Cerebellum (tissue), 5 donors: ENCODE measurements around a stretch of chr16.

GRCh38 chr16:85220095-85220854 lies 108.0 kb upstream of the CIBAR2 start:
- PRO-cap, 3 experiments, result no peak in any of the 3 experiments
- RAMPAGE, long total RNA, result no peak

DNA sequence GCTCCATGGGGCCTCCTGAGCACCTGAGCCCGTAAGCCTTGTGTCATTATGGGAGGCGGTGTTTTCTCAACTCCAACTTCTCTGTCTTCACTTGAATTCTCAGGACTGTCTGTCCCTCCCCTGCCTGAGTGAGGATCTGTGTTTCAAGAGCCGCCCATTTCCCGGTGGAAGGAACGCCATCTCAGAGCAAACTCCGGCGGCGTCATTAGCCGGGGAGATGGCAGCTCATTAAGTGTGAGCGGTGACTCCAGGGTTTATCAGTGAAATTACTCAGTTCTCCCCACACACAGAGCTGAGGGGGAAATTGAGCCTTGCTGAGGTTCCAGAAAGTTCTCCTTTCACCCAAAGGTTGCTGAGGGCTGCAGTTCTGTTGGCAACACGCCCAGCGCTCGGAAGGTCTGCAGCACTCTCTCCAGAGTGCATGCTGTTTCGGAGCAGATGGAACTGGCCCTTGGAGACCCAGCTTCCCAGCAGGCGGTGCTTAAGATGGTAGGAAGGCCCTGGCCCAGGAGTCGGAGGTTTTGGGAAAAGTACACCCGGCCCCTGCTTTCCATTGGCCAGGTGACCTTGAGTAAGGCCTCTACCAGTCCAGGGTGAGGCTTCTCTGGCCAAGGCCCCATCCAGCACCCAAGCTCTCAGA lies 167.5 kb upstream of the CIBAR2 start:
- PRO-cap, 3 experiments, result no peak in any of the 3 experiments
- RAMPAGE, long total RNA, result no peak

DNA sequence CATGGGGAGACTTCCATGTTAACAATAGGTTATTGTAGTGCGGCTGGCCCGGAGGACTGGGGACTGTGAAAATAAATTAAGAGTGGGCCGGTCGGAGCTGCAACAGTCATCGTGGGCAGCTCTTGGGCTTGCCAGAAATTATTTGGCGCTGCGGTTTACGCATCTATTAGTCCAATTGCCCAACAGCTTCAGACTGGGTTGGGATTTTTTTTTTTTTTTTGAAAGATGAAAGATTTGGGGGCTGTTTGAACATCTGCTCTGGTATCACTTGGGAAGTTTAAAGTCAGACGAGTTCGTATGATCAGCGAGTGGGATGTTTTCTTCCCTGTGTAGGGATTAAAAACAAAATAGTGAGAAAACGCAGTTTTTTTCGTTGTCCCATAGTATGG lies 174.2 kb upstream of the CIBAR2 start:
- PRO-cap, 3 experiments, result no peak in any of the 3 experiments
- RAMPAGE, long total RNA, result no peak

DNA sequence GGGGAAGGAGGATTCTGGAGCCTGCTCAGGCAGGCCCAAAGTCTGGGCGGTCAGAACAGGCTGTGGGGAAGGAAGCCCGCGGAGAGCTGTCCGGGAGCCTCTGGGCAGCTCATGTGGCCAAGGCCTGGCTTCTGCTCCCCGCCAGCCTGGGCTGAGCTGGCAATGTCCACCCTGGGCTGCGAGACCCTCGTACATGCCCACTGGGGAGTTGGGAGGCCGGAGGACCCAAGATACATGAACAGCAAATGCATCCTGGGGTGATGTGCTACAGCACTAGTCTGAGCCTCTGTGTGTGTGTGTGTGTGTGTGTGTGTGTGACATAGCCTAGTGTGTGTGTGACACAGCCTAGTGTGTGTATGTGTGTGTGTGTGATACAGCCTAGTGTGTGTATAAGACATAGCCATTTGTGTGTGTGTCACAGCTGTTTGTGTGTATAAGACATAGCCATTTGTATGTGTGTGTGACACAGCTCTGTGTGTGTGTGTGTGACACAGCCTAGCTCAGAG lies 201.4 kb upstream of the CIBAR2 start:
- PRO-cap, 3 experiments, result no peak in any of the 3 experiments
- RAMPAGE, long total RNA, result no peak

DNA sequence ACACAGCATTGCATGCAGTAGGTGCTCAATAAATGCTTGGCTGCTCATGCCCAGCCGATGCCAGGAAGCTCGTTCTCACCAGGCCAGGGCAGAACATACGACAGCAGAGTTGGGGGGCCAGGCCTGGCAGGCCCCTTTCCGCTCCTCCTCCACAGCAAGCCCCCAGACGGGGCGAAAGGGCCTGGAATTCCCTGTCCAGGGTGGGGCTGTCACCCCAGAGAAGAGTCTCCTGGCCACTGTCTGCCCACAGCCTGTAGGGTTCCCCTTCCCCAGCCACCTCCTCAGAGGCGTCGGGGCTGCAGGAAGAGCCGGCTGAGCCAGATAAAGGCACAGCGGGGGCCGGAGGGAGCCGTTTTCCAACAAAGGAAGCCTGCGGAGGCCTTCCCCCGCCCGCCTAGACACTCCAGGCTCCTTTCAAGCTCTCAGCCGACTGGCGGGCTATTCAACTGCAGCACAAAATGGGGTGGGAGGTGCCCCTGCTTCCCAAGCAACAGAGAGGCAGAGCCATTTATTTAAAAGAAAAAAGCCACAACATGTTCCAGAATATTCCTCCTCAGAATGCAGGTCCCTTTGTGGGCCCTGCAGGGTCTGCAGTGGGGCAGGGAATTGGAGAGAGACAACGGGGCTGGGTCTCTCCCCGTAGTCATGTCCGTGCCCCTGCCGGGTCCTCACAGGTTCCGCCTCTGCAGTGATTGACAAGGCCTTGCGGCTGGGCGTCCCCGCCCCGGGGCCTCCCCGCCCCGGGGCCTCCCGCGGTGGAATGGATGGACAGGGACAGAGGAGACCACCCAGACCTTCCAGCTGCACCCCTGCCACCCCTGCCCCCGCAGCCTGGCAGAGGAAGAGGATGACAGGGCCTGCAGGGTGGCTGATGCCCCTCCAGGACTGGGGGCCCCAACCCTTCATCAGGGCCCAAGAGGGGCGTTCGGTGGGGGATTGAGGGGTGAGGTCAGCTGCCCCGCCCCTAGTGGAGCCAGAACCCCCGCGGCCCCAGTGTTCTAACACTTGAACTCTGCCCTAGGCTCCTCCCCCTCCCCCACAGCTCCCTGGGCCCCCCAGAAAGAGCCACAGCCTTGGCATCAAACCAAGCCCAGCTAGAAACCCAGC lies 216.2 kb upstream of the CIBAR2 start:
- PRO-cap, 3 experiments, result no peak in any of the 3 experiments
- RAMPAGE, long total RNA, result no peak

GRCh38 chr16:85353763-85354301 lies 241.6 kb upstream of the CIBAR2 start:
- PRO-cap, 3 experiments, result no peak in any of the 3 experiments
- RAMPAGE, long total RNA, result no peak

- PRO-cap, 3 experiments, result no peak in any of the 3 experiments
- RAMPAGE, long total RNA, result no peak
These were observed 243.0 kb upstream of the CIBAR2 start for GRCh38 chr16:85355248-85355752.

- PRO-cap, 3 experiments, result no peak in any of the 3 experiments
- RAMPAGE, long total RNA, result no peak
These were observed 249.5 kb upstream of the CIBAR2 start for GRCh38 chr16:85361430-85362472.

DNA sequence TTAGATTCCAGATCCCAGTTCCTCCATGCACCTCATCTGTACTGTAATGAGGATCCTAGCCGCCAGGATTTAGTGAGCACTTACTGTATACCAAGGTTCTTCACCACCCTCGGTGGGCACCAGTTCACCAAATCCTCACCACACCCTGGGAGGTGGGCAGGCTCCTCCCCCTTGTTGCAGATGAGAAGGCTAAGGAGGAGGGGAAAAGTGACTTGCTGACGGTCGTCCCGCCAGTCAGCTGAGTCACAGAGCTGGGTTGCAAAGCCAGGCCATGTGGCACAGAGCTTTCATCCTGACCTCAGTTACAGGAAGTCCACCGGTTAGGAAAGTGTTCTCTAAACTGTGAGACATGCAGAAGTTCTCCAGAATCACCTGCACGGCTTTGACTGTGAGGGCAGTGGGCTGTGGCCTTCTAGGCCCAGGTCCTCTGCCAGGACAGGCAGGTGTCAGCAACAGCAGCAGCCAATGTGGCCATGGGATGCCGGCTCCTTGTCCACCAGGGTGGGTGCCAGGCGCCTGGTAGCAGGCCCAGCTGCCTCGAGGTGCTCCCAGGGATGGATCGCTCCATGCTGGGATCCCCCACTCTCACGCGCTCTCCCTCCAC lies 240.3 kb upstream of the GSE1 start:
- PRO-cap, 3 experiments, result no peak in any of the 3 experiments
- RAMPAGE, long total RNA, result no peak

GRCh38 chr16:85448119-85448296 lies 165.1 kb upstream of the GSE1 start:
- PRO-cap, 3 experiments, result no peak in any of the 3 experiments
- RAMPAGE, long total RNA, result no peak

DNA sequence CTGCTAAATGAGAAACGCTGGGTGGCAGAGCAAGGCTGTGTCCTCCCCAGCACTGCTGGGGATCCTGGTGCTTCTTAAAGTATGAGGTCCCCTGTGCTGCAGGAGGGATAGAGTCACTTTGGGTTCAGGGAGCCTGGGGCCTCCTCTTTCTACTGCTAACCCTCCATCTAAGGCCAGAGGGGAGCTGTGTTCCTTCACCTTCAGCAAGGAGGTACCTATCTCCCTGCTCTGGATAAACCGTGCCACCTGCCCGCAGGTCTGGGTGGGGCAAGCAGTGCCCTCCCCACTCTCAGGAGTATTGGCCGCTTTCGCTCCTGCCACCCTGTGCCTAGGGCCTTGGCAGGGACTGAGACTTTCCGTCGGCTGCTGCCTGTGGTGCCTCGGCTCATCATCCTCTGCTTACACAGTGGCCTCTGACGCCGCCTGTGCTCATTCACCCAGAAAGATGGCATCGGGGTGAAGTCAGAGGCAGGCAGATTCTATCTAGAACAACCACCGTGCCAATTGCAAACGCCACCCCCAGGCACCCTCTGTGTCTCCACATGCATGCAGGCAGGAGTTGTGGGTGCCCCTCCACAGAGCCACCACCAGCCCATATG lies 154.3 kb upstream of the GSE1 start:
- PRO-cap, 3 experiments, result no peak in any of the 3 experiments
- RAMPAGE, long total RNA, result no peak

GRCh38 chr16:85459490-85460353 lies 153.4 kb upstream of the GSE1 start:
- PRO-cap, 3 experiments, result no peak in any of the 3 experiments
- RAMPAGE, long total RNA, result no peak

- PRO-cap, 3 experiments, result no peak in any of the 3 experiments
- RAMPAGE, long total RNA, result no peak
These were observed 151.8 kb upstream of the GSE1 start for GRCh38 chr16:85461342-85461634.

DNA sequence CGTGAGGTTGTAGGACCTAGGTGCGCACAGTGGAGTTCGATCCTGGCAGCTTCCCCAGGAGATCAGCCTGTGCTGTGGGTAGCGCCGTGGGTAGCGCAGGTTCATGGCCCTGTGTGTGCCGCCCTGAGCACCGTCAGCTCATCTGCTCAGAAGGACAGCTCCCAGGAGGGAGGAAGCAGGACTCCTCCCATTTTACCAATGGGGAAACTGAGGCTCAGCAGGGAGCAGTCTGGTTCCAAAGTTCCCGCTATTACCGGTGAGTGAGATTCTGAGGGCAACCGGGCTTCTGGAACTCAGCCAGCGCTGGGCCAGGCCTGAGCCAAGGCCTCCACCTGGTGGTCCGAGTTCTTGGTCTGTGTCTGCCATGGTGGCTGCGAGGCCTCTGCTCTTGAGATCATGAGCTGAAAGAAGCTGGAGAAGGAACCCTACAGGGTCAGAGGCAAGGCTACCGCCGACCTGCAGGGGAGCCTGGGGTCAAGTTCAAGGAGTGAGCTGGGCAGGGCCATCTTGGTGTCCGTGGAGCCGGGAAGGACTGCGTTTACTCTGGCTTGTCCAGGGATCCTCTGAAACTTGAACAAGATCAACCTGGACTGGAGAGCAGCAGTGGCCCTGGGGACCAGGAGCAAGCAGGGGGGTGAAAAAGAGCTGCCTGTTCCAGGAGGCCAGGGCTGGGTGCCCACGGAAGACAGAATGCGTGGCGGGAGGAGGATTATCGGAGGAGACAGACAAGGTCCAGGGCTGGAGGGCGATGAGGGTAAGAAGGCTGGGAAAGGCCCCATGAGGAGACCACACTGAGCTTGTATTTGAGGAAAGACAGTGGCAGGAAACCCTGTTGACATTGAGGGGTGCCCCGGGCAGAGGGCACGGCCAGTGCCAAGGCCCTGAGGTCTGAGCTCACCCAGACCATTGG lies 110.6 kb upstream of the GSE1 start:
- PRO-cap, 3 experiments, result no peak in any of the 3 experiments
- RAMPAGE, long total RNA, result no peak

DNA sequence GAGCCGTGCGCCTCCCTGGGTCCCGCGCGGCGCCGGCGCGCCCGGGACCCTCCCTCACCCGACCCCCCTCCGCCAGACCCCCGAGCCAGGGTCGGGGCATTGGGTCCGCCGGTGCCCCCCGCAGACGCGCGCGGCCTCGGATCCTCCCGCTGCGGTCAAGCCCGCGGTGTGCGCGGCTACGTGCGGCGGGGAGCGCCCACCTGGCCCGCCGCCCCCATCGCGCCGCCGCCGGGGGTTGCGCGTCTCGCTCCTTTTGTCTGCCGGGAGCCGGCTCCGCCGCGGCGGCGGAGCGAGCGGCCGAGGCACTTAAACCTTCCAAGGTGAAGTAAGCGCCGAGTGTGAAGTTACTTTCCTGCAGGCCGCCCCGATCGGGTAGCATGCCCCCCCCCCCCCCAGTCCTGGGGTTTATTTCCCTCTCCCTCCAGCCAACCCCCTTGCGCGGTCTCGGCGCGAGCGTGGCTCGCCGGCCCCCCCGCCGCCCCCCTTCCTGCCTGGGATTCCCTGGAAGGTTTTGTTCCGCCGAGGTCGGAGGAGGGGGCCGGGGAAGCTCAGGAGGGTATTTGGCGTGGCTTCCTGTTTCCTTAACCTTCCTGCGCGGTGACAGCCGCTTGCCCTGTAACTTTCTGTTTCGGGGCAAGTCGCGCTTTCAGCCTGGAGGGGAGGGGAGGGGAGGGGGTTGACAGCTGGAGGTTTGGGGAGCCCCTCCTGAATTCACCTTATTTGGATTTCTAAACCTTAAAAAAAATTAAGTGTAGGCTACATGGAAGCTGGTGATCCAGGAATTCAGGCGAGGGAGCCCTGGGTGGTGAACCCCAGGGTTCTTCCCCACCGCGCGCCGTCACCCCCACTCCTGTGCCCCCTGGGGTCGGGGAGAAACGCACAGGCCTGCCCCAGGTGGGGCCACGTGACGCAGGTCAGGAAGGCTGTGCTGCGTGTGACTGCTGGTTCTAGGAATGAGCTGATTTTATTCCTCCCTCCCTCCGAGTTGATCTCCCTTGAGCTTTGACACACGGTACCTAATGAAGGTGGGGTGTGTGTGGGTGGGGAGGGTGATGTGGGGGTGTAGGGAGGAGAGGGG lies 56.4 kb upstream of the GSE1 start:
- PRO-cap, 3 experiments, result peak in 1 of 3 experiments; most common plus-strand start position 256 of the sequence (in 1); most common minus-strand start position 157 of the sequence (in 1)
- RAMPAGE, long total RNA, result no peak

GRCh38 chr16:85564242-85565106 lies 48.6 kb upstream of the GSE1 start:
- PRO-cap, 3 experiments, result no peak in any of the 3 experiments
- RAMPAGE, long total RNA, result no peak

DNA sequence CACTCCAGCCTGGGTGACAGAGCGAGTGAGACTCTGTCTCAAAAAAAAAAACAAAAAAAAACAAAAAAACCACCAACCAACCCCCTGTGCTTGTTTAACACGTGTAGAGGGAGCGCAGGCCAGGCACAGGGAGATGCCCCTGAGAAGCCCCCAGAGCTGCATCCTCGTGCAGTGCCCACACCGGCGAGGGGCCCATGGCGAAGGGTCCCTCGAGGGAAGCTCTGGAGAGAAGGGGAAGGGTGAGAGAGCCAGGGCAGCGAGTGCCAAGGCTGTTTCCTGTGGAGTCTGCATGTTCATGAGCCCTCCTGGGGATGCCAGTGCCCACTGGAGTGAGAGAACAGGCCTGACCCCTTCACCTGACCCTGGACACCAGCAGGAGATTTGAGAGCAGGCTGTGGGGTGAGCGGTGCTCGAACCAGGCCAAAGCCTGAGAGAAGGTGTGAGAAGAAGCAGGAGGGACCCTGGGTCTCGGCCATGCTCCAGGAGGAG lies 47.7 kb upstream of the GSE1 start:
- PRO-cap, 3 experiments, result no peak in any of the 3 experiments
- RAMPAGE, long total RNA, result no peak

DNA sequence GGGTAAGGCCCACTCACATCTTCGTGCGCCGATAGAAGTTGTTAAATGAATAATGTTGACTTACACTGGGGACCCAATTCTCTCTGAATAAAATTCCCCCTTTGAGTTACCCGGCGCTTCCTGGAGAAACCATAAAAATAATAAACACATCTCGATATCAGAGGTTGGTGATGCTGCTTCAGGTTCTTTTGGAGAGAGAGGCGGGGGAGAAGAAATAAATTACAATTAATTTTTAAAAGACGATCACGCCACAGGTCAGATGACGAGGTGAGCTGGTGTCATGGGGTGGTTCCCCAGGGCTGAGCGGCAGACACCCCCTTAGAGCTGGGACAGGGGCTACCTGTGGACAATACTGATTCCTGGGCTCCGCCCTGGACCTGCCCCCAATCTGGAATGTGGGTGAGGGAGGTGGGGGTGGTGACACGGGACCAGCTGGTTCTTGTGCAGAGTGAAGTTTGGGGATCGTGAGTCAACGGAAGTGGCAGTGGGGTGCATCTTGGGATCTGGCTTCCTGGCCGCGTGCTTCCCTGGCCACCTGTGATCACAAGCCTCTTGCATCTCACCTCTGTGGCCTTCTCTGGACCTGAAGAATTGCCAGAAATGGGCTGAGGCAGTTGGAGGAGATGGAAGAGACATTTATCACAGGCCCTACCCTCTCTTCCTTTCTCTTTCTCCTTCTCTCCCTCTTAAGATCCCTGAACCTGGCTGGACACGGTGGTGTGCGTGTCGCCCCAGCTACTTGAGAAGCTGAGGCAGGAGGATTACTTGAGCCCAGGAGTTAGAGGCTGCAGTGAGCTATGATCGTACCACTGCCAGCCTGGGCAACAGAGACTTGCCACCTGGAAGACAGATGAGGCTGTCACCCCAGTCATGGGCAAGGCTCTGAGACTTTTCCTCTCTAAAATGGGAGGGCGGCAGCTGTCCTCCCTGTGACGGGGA lies 13.8 kb upstream of the GSE1 start:
- PRO-cap, 3 experiments, result no peak in any of the 3 experiments
- RAMPAGE, long total RNA, result no peak

GRCh38 chr16:85610444-85610925 lies 2.6 kb upstream of the GSE1 start:
- PRO-cap, 3 experiments, result peak in 1 of 3 experiments; most common minus-strand start chr16:85610545 (in 1)
- RAMPAGE, long total RNA, result no peak

DNA sequence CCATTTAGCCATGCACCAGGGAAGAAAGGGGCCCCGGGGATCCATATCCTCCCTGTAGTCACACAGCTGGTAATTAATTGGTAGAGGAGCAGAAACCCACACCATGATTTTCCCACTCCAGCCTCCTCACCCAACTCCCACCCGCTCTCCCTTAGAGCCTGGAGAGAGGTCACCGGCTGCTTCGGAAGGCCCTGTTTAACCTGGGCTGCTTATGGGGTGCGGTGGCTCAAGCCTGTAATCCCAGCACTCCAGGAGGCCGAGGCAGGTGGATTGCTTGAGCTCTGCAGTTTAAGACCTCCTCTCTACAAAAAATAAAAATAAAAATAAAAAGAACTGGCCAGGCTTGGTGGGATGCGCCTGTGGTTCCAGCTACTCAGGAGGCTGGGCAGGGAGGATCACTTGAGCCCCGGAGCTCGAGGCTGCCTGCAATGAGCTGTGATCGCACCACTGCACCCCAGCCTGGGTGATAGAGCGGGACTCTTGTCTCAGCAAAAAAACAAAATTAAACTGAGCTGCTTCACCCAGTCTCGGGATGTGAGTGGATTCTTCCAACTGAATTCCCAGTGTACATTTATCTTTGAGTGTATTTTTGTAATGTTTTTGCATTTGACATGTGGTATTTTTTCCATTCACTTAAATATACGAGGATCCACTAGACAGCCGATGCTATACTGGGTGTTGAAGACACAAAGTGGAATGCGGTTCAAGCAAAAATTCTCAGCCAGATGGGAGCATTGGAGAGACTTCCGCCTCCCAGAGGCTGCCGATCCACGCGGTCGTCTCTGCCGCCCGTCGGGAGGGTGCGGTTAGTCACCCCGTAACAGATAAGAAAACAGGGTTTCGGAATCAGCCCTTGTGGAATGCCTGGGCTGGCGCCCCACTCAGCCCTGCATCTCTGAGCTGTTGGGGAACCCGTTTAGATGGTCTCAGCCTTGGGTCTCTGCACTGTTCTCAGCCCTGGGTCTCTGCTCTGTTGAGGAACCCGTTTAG lies 7.0 kb downstream of the GSE1 start:
- PRO-cap, 3 experiments, result no peak in any of the 3 experiments
- RAMPAGE, long total RNA, result no peak